Mesenteric fat pad (tissue), 1 donor: ENCODE results near the genes FCRL2 and SMIM42.

DNA sequence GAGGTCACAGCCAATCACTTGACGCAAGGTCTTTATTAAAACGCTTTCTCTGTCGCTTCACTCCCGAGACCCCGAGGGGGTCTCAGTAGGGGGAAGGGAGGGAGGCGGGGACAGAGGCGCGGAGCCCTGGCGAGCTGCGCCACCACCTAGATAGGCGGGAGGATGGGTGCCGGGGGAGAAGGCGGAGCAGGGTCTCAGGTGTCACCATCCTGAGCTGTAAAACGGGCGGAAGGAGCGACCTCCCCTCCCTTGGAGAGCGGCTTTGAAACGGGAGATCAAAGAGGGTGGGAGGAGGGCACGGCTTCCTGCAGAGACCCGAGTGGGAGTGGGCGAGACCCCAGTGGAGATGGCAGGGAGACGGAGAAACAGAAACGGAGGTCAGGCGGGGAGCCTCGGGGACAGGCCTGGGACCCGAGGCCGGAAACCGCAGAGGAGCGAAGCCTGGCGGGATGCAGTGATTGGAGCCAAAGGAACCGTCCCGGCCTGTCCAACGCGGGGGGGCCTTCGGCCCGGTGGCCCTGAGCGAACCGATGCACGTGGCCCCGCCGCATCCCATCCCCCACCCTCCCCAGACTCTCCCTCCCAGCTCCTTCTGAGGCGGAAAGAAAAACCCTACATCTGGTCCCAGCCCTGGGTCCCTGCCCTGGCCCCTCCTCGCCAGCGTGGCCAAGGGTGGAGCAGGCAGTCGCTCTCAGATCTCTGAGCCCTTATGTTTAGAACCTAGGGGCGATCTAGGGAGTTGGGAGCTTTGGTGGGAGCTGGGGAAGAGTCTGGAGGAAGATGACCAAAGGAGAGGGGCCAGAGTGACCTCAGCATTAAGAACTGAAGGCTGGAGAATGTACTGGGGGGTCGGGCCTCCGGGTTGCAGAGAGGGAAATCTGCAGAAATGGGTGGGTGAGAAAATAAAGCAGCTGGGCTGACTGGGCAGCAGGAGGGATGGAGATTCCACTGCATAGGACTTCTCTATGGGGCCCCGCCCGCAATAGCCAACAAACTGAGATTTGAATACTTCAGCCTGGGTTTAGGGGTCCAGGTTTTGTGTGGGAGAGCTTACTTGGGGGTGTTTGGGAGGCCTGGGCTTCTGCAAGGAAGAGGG is 1.3 kb upstream of the CRABP2 start:
- PRO-cap, result no peak

- PRO-cap, result no peak
Observed at GRCh38 chr1:156710776-156711364, 5.5 kb upstream of the CRABP2 start.

- PRO-cap, result no peak
Observed at GRCh38 chr1:156743984-156744619, 3.2 kb upstream of the MRPL24 start.

- PRO-cap, result no peak
Observed at GRCh38 chr1:156751984-156752099, 367 bp upstream of the HDGF start.

GRCh38 chr1:156752100-156752708 is 729 bp upstream of the HDGF start:
- PRO-cap, result no peak

- PRO-cap, result no peak
Observed at GRCh38 chr1:156796385-156797557, 19.9 kb downstream of the SH2D2A start.

DNA sequence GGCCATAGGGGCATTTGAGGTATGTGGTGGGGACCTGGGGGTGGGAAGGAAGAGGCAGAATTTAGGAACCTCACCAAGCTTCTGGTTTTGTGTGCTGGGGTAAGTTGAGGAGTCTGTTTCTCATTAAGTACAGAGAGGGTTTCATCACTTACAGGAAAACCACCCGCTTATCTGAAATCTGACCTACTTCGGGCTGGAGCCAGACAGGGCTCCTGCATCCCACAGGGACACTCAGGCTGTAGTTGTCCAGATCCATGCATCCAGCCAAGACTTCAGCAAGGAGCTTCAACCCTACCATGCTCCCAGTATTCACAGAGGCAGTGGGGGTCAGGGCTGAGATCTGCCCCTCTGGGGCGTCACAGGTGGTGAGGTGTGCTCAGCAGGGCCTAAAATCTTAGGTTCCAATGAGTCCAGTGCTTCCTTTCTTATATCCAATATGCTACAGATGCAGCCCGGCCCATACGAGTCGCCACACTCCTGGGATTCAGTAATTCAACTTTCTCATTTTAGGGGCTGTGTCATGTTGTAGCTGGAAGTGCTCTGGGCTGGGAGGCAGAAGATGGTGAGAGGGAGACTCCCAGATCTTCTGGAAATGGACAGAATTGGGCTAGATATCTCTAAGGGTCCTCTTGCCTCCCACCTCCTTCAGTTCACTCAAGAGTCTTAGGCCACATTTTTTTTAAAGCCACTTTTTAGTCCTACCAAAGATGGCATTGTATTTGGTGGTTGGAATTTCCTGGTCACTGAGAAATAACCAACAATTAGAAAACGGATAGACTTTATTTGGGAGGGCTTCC is 14.9 kb downstream of the SH2D2A start:
- PRO-cap, result no peak

- PRO-cap, result no peak
Observed at GRCh38 chr1:156892134-156892913, 1.2 kb upstream of the PEAR1 start.

- PRO-cap, result no peak
Observed at GRCh38 chr1:156897149-156897719, 3.7 kb downstream of the PEAR1 start.

GRCh38 chr1:156985814-156986435 is 59.6 kb downstream of the ARHGEF11 start:
- PRO-cap, result no peak

DNA sequence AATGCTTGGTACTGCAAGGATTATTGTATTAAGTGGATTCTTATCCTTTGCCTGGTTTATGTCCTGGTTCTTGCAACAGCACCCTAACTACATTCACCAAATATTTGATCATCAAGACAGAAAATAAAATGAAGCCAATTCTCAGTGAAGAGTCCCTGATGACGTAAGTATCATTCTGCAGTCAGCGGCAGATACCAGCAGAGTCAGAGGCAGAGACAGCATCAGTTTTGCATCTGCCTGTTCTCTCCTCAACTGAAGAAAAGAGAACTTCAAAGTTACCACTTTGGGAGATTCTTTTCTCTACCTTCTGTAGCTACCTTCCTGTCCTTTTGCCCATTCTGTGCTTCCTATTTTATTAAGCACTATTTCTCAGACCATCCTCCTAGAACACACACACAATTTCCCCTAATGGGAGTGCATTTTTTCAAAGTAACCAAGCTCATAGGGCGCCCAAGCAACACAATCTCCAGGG is 19.6 kb downstream of the ARHGEF11 start:
- PRO-cap, result no peak

GRCh38 chr1:157249156-157249360 is 110.9 kb upstream of the ETV3 start:
- PRO-cap, result no peak

DNA sequence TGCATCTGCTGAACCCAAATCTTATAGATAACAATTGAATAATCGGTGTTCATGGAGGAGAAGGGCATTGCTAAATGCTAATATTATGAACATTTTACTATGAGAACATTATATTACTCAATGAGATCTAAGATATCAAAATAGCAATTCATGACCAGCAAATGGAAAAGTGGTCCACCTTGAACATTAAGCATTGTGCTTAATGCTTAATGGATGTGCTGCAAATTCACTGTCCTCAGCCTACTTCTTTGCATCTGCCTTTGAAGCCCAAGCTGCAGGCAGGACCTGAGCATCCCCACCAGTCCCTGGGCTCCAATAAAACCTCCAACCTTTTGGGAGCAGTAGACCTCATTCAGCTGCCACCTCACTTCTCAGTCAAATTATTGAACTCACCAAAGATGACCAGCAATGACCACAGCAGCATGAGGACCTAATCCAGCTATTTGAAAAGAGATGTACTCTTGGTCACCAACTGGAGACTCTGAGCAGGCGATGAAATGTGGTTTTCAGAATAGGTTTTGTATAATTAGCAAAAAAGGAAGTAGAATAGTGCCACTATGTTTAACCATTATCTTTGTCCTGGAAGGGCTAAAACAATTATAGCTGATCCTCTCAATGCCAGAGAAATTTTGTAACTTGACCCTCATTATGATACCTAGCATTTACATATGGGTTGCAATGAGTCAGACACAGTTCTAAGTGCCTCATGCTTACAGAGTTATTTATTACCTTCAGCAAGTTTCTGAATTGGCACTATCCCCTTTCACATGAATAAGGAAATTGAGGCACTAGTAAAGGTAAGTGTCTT is at the start of gene FCRL2:
Gene FCRL2, minus strand, starts transcription at position 483 of the 808 bp plus-strand sequence.
- PRO-cap, result no peak

GRCh38 chr1:157804779-157805230 is 15.1 kb downstream of the FCRL1 start:
- PRO-cap, result no peak

DNA sequence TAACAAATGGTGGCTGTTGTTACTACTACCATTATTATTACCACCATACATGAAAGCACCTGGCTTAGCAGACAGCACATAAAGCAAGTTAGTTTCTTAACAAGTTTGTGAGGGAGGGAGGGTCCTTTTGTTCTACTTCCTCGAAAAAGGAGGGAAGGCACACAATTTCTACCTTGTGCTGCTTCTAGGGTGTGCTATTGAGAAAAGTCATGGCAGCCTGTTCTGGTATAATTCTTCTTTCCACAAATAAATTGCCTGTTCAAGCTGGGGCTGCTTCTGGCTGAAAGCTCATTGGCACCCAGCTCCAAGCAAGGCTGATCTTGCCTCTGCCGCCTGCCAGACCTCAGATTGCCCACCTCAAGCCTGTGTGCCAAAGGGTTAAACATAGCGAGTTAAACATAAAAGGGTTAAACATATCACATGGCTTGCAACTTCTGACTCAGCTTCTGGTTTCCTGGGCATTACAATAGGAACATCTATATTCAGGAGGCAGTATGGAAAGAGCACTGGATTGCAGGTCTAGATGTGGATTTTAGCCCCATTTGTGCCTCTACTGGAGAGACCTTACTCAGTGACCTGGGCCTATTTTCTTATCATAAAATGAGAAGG is 16.1 kb downstream of the KIRREL1 start:
- PRO-cap, result no peak

GRCh38 chr1:158049107-158049762 is 55.8 kb downstream of the KIRREL1 start:
- PRO-cap, result no peak

DNA sequence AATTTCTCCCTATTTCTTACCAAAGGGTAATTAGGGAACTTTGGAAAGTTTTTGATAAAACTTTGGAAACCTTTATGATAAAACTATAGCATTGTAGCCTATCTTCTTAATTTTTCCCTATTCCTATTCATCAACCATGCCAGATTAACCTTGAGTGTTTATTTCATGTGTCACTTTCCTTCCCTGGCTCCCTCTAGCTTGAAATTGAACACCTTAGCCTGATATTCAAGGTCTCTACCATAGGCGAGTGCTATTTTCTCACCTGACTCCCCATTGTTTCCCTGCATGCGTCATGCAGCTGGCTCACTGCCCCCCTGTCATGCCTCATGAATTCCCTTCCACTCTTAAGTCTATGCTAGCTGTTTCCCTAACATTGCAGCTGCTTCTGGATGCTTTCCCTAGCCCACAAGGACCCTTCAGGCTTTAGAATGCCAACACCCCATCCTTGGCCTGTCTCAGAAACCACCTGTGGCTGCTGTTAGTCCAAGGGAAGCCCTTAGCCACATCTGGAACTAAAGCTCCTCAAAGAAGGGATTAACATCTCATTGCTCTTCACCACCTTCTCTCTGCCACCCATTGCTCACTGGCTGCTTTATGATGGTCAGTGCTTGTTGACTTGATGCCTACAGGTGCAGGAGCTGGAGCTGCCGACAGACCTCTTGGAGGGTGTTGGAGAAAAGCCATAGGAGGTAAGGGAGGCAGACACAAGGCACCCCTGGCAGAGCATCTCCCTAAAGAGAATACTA is 4.0 kb downstream of the SMIM42 start:
- PRO-cap, result no peak

GRCh38 chr1:158128006-158128517 is at the start of gene SMIM42:
TSS of gene SMIM42 (minus strand) at chr1:158128301.
- PRO-cap, result no peak

DNA sequence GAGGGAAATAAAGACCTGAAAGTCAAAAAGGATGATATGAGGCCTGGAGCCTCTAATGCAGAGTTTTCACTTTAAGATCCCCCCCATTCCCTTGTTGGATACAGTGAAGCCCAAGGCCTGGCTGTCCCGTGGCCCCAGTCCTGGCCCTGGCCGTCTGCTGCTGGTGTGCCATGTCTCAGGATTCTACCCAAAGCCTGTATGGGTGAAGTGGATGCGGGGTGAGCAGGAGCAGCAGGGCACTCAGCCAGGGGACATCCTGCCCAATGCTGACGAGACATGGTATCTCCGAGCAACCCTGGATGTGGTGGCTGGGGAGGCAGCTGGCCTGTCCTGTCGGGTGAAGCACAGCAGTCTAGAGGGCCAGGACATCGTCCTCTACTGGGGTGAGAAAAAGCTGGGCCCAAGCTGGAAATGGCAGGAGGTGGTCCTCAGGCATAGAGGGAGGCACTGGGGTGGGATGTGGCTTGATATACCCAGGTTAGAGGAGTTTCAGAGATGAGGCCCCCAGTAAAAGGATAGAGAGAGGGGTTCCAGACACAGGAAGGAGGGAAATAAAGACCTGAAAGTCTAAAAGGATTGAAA is 2.2 kb downstream of the CD1D start:
- PRO-cap, result no peak

- PRO-cap, result no peak
Observed at GRCh38 chr1:158185753-158186158, 5.1 kb downstream of the CD1D start.